ENCODE measurements around the genes IL18, CLDN25 and USP28.

GRCh38 chr11:112019046-112020157 is 5.8 kb upstream of the DLAT start:
- RAMPAGE, long total RNA: no peak
- RRBS: no CpG with 5 or more reads among the region's 8 CpGs

- RAMPAGE, long total RNA: no peak
- RRBS: no CpG with 5 or more reads among the region's 8 CpGs
These were observed 1.0 kb upstream of the DLAT start for GRCh38 chr11:112024117-112024620.

DNA sequence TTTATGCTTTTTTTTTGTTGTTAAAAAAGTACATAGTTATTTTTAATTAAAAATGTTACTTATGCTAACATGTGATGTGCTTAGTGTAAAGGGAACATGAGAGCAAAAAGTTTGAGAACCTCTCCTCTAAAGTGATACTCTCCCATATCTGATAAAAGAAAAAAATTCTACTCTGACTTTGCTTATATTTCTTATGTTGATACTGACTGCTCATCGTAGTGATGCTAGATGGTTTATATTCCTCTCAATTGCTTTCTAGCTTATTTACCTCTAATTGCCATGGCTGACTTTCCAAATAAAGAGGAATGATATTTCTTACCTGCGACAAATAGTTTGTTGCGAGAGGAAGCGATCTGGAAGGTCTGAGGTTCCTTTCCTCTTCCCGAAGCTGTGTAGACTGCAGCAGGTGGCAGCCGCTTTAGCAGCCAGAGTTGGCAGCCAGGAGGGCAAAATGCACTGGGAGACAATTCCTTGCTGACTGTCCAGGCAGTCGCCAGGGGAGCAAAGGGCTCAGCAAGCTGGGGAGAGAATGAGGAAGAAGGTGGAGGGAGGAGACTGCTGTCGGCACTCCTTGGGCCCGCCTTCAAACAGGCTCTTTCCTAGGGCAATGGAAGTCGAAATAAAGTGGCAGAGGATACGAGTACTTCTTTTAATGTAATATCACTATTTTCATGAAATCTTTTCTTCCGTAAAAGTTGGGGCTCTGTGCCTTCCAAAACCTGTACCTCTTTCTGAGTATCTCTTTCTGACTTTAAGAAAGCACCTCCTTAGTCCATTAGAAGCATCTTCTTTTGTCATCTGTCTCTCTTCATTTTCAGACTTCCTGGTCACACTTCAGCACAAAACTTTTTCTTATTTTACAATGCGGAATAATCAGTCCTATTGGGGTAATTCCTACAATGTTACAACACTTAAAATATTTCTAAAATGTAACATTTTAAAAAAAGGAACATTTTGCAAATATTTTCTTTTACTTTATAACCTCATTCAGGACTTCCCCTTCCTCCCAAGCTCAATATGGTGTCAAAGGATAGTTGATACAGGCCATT is at the start of gene IL18:
TSS of gene IL18 (minus strand) at position 508 of the 1,049 bp plus-strand sequence.
- RAMPAGE, long total RNA: no peak
- RRBS: no CpG with 5 or more reads among the region's 13 CpGs

DNA sequence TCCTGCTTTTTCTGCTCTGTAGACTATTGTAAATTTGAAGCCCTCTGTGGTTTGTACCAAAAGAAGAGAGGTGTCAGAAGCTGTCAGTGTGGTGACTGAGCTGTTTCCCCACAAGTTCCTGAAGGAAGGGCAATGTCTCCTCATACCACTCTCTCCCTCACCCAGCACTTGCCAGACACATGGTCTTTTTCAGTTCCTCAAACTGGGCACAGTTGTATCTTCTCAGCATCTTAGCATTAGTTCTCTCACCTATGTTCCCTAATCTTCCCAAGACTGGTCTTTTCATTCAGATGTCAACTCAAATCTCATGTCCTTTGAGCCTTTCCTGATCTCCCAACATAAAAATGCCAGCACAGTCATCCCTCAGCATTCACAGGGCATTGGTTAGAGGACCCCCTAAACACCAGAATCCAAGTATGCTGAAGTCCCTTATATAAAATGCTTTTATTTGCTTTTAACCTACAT is 4.4 kb downstream of the BCO2 start:
- RAMPAGE, long total RNA: no peak

GRCh38 chr11:112237270-112237593 is 11.0 kb downstream of the PTS start:
- RAMPAGE, long total RNA: no peak
- RRBS: no CpG with 5 or more reads among the region's 4 CpGs

DNA sequence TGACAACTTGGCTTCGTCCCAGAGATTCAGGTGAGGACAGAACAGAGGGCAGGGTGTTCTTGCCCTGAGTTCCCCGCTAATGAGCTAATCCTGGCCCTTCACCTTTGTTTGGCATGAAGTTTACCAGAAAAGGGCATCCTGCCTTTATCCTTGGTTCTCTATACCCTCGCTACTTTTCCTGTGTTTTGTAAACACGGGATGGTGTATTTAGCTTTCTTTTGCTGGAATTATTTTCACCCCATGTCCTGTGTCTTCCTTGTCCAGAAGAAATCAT is 10.4 kb upstream of the PLET1 start:
- RAMPAGE, long total RNA: no peak
- RRBS: no CpG with 5 or more reads among the region's 4 CpGs

GRCh38 chr11:112291199-112291821 is 30.6 kb upstream of the PLET1 start:
- RAMPAGE, long total RNA: no peak
- RRBS: no CpG with 5 or more reads among the region's 8 CpGs

DNA sequence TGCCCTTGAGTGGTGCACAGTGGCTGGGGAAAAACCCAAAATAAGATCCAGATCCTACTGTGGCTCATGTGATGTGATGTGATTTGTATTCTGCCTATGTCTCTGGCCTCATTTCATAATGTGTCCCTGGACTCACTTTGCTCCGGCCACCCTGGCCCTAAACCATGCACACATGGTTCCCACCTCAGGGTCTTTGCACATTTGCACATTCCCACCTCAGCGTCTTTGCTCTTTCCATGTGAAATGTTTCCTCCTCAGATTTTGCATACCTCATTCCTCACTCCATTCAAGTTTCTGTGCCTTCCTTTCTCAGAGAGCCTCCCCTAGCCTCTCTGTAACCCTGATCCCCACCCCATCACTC is 208.0 kb upstream of the PLET1 start:
- RAMPAGE, long total RNA: no peak
- RRBS: no CpG with 5 or more reads among the region's 2 CpGs

GRCh38 chr11:113242788-113243573 is 71.4 kb upstream of the TTC12 start:
- RAMPAGE, long total RNA: no peak
- RRBS: no CpG with 5 or more reads among the region's 23 CpGs

DNA sequence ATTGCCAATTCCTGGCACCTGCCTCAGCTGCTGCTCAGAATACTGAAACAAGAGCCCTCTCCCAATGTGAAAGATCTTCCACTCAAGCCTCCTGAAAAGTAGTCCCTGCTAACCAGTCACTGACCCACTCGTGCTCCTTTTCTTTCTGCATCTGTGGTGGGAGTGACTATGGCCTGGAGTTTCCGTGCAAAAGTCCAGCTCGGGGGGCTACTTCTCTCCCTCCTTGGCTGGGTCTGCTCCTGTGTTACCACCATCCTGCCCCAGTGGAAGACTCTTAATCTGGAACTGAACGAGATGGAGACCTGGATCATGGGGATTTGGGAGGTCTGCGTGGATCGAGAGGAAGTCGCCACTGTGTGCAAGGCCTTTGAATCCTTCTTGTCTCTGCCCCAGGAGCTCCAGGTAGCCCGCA is at the start of gene CLDN25:
TSS of gene CLDN25 (plus strand) at position 169 of the 412 bp plus-strand sequence.
- RAMPAGE, long total RNA: no peak
- RRBS: no CpG with 5 or more reads among the region's 8 CpGs

DNA sequence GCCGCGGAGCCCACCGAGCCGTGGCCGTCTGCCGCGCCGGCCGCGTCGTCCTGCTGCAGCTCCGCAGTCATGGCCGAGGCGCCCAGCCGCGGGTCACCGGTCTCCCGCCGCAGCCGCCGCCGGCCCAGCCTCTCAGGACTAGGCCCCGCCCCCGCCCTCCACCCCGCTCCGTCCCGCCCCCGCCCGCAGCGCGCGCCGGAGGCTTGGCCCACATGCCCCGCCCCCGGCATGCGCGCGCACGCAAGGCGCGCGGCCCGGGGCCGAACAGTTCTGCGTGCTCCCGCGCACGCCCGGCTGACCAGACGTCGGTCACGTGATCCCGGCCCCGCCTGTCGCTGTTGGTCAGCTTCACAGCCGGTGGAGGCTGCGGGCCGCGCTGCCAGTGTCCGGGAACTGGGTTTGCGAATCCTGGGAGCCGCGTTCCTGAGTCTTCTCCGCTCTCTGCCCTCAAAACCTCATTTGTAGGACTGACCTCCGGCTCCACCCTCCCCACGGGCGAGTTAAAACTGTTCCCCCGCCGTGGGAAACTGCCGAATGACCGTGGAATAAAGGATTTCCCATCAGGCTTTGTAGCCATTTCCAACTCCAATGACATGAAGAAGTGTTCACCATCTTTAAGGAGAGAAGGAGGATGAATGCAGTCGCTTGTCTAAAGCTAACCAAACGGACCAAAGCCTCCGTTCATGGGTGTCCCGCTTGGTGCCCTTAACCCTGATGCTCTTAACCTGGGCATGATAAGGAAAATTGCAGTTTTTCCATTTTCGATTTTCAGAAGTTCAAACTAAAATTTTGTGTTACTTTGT is at the start of gene USP28:
TSS of gene USP28 (minus strand) at position 142 of the 803 bp plus-strand sequence.
- RAMPAGE, long total RNA: start-site peak on the minus strand centred at position 85 of the sequence, 68 bp wide, 1,623 and 1,836 reads in 2 replicates; start-site peak on the plus strand centred at position 344 of the sequence, 33 bp wide, 20 and 13 reads in 2 replicates
- RRBS: 4% methylated on average over 36 of the region's 76 CpGs

- RAMPAGE, long total RNA: no peak
- RRBS: no CpG with 5 or more reads among the region's 8 CpGs
These were observed 21.0 kb downstream of the ZBTB16 start for GRCh38 chr11:114080117-114081324.

- RAMPAGE, long total RNA: no peak
- RRBS: no CpG with 5 or more reads among the region's 4 CpGs
These were observed 22.8 kb downstream of the ZBTB16 start for GRCh38 chr11:114082266-114082703.

GRCh38 chr11:114086714-114087217 is 27.3 kb downstream of the ZBTB16 start:
- RAMPAGE, long total RNA: no peak
- RRBS: no CpG with 5 or more reads among the region's 4 CpGs

- RAMPAGE, long total RNA: no peak
- RRBS: no CpG with 5 or more reads among the region's 10 CpGs
These were observed 69.7 kb downstream of the ZBTB16 start for GRCh38 chr11:114129096-114129631.

GRCh38 chr11:114132845-114133312 is 73.4 kb downstream of the ZBTB16 start:
- RAMPAGE, long total RNA: no peak
- RRBS: no CpG with 5 or more reads among the region's 6 CpGs

DNA sequence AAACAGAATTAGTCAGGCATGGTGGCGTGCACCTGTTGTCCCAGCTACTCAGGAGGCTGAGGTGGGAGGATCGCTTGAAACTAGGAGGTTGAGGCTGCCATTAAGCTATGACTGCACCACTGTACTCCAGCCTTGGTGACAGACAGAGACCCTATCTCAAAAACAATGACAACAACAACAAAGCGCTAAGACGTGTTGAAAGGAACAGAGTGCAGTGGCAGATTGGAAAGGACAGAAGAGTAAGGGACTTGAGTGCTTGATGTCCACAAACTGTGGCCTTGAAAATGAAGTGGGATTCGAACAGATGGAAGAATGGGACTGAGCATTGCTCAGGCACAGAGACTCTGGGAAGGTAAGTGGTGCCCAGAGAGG is 111.2 kb upstream of the NNMT start:
- RAMPAGE, long total RNA: no peak
- RRBS: no CpG with 5 or more reads among the region's 5 CpGs

DNA sequence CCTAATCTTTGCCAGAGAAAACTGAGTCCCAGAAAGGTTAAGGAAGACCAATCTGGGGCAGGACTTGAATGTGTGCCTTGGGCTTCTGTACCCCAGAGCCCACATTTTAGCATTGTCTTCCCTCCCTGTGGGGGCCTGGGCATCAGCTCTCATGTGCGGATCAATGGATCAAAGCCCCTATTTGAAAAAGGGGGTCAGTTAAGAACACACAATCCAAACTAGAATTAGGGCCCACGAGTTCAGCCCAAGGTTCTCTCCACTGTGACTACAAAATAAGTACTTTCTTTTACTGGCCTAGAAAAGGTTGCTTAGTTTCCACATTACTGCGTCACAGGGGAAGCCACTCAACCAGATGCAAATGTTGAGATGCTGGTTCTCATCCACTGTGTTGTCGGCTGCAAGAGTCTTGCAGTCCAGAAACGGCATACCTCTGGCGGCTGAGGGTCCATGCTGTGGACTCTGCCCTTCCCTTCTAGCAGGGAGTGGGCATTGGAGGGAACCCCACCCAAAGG is 99.3 kb upstream of the NNMT start:
- RAMPAGE, long total RNA: no peak
- RRBS: no CpG with 5 or more reads among the region's 6 CpGs

- RAMPAGE, long total RNA: no peak
- RRBS: no CpG with 5 or more reads among the region's 5 CpGs
These were observed 87.6 kb upstream of the NNMT start for GRCh38 chr11:114208540-114209051.

DNA sequence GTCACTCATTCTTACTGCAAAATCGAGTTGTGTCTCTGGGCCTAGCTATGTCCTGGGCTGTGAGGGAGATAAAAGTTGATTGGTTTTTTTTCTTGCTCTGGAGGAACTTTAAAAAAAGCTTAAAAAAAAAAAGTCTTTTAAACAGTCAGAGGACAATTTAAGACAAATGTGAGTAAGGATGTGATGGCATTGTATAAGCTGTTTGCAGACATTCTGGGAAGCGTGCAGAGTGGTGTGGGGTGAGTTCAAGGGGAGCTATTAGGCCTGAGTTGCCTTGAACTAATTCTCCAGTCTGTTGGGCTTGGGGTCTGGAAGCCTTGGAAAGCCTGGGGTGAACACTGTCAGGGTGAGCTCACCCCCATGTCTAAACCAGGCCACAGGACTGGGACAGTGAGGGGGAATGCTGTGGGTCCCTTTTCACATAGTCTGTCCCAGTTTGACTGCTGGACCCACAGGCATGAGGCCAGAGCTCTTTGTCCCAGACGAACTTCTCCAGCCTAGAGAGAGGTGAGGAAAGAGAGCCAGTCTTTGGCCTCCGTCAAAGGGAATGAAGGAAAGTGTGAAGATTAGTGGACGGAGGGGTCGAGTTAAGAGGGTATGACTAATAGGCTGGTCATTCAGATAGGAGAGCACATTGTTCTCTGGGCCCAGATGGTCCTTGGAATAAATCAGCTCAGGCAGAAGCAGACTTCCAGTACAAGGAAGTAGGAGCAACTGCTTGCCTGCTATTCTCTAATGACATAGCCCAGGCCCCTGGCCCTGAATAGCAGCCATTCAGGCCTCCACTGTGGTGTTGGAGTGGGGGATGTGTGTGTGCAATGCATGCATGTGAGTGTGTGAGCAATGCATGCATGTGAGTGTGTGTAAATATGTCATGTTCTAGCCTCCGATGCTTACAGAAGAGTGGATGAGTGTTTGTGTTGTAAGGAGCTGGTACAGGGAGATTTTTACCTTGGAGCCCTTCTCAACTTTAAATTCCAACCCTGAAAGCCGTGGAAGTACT is 76.4 kb upstream of the NNMT start:
- RAMPAGE, long total RNA: no peak
- RRBS: no CpG with 5 or more reads among the region's 8 CpGs

All from cardiac muscle cell (in vitro differentiated cells and primary cell).